Duodenum (tissue), 1 donor: ENCODE measurements around a stretch of chr19.

DNA sequence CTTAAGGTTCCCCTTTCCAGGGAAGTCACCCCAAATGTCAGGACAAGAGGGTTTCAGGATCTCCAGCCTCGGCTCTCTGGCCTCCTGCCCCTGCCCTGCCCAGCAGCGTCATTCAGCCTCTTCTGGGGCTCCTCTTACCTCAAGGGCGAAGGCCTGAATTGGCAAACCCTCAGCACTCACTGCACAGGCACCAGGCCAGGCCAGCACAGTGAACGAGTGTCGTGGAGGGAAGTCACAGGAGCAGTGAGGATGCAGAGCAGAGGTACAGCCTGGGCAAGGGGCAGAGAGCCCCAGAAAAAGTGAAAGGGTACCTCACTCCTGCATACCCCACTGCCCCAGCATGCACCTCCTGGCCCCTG, 19.6 kb downstream of the SLC25A42 start:
- PRO-cap = no peak

DNA sequence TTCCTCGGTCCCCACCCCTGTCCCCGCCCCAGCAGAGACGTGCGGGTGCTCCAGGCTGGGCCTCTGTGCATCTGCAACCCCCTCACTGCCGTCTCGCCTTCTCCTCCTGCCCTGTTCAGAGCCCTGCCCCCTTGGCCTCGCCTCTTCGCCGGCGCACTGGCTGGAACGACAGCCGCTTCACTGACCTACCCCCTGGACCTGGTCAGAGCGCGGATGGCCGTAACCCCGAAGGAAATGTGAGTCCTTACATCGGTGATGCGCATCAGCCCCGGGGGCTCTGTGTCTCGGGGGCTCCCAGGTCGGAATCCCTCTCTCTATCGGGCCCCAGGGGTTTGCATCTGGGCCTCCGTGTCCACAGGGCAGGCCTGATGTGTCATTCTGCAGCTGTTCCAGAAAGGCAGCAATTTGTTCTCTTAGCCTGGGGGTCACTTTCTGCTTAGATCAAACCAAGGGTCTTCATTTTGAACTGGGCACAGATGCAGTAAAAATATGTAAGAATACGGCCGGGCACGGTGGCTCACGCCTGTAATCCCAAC, 32.1 kb downstream of the TMEM161A start:
- PRO-cap = no peak

- PRO-cap = unidirectional peak, plus-strand start at chr19:19120789
Measured at GRCh38 chr19:19119940-19121087, 18.0 kb downstream of the TMEM161A start.

- PRO-cap = no peak
Measured at GRCh38 chr19:19198003-19198459, 5.2 kb downstream of the NR2C2AP start.

DNA sequence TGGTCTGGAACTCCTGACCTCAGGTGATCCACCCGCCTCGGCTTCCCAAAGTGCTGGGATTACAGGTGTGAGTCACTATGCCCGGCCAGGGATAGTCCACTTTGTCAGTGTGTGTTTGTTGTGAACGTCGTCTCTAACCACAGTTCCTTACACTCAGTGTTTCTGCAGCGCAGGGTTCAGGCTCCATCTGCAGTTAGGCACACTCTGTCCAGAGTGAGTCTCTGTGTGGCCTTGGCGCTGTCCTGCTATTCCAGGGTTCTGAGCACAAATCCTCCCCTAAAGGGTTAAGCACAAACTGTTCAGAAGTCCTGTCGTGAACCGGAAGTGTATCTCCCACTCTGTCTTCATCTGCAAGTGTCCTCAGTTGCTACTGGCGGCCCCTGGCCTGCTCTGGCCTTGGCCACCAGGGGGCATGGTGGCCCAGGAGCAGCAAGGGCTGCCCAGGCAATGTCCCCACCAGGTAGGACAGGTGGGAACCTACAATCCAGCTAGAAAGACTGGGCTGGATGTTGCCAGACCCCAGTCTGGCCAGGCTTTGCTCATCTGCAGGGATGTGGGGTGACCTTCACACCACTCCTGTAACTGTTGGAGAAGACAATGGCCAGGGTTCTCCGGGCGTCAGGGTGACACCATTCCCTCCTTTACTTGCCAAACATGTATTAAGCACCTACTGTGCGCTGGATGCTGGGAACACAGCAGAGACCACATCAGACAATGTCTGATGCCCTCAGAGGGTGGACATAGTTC, 38.7 kb upstream of the GATAD2A start:
- PRO-cap = no peak

DNA sequence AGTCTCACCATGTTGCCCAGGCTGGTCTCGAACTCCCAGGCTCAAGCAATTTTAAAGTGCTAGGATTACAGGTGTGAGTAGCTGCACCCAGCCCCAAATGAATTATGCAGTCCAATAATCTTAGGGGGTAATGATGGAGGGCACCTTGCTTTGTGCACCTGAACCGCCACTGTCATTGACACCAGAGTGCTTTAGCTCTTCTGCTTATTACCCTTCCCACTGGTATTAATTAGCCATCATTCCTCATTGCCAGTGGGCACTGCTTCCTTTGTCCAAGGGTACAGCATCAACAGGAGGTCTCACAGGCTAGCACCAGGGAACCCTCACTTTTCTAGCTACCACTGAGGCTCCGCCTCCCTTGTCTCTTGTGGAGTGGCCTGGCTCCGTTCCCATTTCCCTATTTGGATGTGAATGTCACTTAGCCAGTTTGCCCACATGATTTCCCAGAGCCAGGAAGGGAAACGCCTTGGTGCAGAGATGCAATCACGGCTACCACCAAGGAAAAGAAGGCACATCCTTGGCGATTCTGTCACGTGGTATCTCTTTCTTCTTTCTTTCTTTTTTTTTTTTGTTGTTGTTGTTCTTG, 27.8 kb upstream of the GATAD2A start:
- PRO-cap = unidirectional peak, plus-strand start at position 446 of the sequence

- PRO-cap = no peak
Measured at GRCh38 chr19:19477223-19477805, 38.0 kb downstream of the TSSK6 start.

DNA sequence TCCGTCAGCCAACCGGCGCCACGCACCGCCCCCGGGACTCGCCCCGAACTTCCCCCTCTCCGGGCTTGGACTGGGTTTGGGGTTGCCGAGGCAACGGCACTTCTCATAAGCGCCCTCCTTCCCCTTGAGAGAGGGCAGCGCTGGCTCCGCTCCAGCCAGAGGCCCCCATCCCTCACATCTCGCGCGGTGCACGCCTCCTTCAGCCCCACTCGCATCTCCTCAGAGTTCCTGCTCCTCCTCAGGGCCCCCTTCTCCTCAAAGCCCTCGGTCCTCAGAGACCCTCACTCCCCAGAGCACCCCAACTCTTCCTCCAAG, 283 bp upstream of the PBX4 start:
- PRO-cap = bidirectional peak, plus-strand start at position 73 of the sequence, minus-strand start outside the sequence

DNA sequence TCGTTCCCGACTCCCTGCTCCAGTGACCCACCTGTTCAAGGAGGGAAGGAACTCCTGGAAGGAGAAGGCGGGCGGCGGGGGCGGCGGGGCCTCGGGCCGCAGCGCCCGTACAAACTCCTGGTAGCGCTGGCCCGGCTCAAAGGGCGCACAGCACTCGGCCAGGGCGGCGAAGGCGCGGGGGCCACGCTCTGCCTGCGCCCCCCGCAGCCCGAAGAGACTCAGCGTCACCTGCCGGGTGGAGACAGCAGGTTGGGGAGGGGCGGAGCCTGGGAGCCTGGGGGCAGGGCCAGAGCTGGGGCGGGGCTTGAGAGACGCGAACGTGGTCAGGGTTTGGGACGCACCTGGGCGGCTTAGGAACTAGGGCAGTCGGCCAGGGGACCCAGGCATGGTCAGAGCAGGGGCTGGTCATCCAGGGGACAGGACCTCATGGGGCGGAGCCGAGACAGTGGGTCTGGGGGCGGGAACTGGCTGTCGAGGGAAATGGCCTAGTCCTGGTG, 6.1 kb downstream of the GMIP start:
- PRO-cap = no peak

DNA sequence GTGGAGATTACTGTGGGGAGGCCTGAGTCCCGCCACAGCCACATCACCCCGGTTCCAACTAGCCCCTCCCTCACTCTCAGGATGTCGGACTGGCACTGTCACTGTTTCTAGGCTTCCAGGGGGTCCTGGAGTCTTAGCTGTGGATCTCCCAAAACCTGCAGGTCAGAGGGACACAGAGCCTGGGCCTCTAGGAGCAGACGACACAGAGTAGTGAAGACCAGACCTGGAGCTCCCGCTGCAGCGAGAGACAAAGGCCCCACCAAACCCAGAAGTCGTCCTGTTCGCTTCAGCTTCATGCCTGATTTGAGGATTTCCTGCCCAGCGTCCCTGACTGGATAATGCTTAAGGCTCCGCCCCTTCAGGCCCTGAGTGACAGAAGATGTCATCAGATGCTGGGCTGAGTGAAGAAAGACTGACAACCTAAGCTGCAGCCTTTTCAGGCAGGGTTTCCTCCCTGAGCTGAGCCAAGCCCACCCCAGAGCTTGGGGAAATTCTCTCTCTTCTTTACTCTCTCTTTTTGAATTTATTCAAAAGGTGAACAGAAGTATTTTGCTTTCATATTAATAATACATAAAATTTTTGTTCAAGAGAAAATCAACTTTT, 55.9 kb downstream of the ZNF93 start:
- PRO-cap = no peak

DNA sequence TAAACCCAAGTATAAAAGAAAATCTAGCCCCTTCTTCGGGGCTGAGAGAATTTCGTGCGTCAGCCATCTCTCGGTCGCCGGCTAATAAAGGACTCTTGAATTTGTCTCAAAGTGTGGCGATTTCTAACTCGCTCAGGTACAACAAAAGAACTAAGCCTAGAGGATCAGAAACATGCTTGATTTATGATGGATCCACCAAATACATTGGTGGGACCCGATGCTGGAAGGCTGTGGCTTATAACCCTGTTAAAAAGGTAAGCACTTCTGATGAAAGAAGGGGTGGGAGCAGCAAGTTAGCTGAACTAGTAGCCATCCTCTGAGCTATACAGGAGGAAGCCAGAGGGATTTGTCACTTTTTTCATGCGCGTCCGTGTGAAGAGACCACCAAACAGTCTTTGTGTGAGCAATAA, 9.3 kb upstream of the ZNF90 start:
- PRO-cap = no peak

- PRO-cap = no peak
Measured at GRCh38 chr19:20152496-20152927, 14.5 kb upstream of the ZNF486 start.

DNA sequence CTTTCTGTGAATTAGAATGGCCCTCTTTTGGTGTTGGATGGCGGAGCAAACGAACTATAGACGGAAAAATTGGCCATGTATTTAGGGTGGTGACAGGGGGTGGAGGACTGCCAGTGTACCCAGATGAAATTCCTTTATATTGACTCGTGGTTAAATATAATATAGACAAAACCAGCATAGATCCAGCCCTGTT, 46.9 kb upstream of the ZNF737 start:
- PRO-cap = no peak

GRCh38 chr19:21263786-21264318, 65.4 kb downstream of the ZNF708 start:
- PRO-cap = no peak

- PRO-cap = no peak
Measured at GRCh38 chr19:21440191-21440857, 43.4 kb downstream of the ZNF493 start.

DNA sequence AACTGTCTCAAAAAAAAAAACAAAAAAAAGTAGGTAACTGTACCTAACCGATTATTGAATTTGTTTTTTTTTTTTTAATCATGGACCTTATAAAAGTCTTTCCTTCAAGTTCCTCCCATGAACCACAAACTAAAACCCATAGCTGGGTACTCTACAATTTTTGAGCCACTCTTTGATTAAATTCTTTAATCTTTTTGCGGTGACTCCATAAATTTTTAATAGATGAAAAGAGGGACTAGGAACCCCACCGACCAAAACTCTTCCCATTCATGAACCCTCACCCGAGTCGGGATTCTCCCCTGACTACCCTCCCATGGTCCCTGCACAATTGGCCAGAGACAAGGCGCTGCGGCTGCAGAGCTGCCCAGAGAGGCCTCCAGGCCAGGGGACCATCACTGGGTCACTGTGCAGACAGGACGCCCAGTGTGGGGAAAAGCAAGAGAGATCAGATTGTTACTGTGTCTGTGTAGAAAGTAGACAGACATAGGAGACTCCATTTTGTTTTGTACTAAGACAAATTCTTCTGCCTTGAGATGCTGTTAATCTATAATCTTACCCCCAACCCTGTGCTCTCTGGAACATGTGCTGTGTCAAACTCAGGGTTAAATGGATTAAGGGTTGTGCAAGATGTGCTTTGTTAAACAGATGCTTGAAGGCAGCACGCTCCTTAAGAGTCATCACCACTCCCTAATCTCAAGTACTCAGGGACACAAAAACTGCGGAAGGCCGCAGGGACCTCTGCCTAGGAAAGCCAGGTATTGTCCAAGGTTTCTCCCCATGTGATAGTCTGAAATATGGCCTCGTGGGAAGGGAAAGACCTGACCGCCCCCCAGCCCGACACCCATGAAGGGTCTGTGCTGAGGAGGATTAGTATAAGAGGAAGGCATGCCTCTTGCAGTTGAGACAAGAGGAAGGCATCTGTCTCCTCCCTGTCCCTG, 62.4 kb downstream of the ZNF429 start:
- PRO-cap = no peak

- PRO-cap = no peak
Measured at GRCh38 chr19:21590956-21591283, 85.5 kb downstream of the ZNF429 start.

DNA sequence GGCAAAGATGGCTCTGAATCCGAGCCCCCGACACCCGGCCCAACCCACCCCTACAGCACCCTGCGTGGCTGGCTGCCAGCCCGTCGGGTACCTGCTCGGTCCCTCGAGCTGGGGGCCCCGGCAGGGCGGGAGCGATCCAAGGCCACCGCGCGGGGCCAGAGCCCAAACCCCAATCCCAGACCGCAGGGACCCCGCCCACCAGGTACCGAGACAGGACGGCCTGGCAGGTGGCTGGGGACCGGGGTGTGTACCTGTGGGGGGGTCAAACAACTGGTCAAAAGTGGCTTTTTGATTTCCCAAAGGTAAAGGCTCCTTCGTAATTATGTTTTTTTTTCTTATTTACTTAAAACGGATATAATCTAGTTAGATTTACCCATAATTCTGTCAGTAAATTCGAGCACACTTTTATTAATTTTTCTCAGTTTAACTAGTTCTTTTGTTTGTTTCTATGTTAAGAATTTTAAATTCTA, 6.4 kb upstream of the ZNF98 start:
- PRO-cap = no peak

GRCh38 chr19:22532179-22532968, 101.8 kb upstream of the ZNF492 start:
- PRO-cap = bidirectional peak, plus-strand start at chr19:22532704, minus-strand start at chr19:22532485

- PRO-cap = no peak
Measured at GRCh38 chr19:22622616-22623552, 11.2 kb upstream of the ZNF492 start.